ENCODE measurements around a stretch of chr18.

- PRO-cap, result no peak
- RAMPAGE, long total RNA, 2 experiments, result no peak in any of the 2 experiments
Measured at GRCh38 chr18:75010151-75010861, 198.6 kb downstream of the PTGR3 start.

GRCh38 chr18:75046566-75047067, 162.3 kb downstream of the PTGR3 start:
- PRO-cap, result unidirectional peak, minus-strand start at chr18:75046865
- RAMPAGE, long total RNA, 2 experiments, result no peak in any of the 2 experiments

DNA sequence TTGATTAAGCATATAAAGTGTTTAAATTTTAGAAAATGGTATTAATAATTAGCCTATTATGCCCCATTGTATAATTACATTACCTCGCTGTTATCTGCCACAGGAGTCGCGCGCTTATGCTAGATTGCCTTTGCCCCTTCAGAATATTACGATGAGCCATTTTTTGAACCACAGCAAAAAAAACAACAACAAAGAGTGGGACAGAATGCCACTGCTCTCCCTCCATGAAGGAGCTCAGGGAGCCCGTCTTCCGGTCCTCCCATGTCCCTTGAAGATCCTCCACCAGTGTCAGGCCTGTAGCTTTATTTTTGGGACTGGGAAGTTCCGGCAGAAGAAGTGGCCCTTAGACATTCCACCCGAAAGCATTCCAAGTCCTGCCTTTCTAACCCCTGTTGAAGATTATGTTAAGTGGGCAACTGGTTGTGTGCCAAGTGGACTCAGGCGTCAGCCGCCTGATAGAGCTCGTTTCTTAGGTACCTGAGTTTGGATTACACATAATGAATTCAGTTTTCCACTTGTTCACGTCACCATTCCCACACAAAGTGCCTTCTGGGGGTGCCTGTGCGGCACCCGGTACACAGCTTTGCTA, 156.6 kb downstream of the PTGR3 start:
- PRO-cap, result no peak
- RAMPAGE, long total RNA, 2 experiments, result no peak in any of the 2 experiments

GRCh38 chr18:75066828-75067521, 142.0 kb downstream of the PTGR3 start:
- PRO-cap, result no peak
- RAMPAGE, long total RNA, 2 experiments, result no peak in any of the 2 experiments

GRCh38 chr18:75209893-75210227, 737 bp upstream of the TSHZ1 start:
- PRO-cap, result no peak
- RAMPAGE, long total RNA, 2 experiments, result no peak in any of the 2 experiments

GRCh38 chr18:75216555-75217235, 6.1 kb downstream of the TSHZ1 start:
- PRO-cap, result no peak
- RAMPAGE, long total RNA, 2 experiments, result no peak in any of the 2 experiments

DNA sequence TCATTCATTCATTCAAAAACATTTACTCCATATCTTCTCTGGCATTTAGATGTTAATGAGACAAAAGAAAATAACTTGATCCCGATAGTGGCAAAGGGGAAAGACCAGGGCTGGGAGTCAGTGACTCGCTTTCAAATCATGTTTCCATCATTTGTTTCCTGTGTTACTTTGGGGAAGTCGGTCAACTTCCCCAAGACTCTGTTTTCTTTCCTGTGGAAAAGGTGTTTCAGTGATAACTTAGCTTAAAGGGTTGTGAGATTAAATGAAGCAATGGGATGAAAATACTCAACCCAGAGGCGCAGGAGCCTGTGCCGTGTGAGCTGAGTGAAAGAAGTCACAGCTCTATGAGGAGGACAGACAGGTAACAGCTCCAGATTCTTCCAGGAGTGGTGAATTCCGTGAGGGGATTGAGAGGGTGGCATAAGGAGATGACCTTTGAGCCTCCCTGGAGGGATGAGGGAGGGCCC, 69.9 kb downstream of the TSHZ1 start:
- PRO-cap, result no peak
- RAMPAGE, long total RNA, 2 experiments, result no peak in any of the 2 experiments

GRCh38 chr18:75679063-75679915, 251.8 kb upstream of the SMIM21 start:
- PRO-cap, result no peak
- RAMPAGE, long total RNA, 2 experiments, result no peak in any of the 2 experiments

DNA sequence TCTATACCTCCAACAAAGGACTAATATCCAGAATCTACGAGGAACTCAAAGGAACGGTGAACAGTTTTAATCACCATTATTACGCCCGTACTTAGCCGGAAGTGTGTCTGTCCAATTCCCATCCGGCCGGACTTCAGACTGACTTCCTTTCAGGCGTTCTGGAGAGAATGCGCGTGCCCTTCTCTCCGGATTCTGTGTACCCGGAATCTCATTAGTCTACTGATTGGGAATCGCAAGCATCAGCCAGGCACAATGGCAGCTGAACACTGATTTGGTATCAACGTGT, 239.9 kb downstream of the ZNF516 start:
- PRO-cap, result no peak
- RAMPAGE, long total RNA, 2 experiments, result no peak in any of the 2 experiments

DNA sequence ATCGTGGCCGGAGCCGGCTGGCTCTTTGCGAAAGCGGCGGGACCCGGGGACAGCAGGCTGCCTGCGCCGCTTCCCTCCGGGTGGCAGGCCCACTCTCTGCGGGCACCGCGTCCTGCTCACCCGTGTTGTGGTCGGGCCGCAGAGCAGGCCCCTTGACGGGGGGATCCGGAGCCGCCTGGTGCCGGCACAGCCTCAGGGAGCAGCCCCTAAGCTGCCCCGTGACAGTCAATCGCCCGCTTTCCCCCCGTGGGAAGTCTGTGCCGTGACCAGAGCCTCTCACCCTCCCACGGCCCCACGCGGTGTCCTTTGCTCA, 144.6 kb downstream of the ZNF516 start:
- PRO-cap, result no peak
- RAMPAGE, long total RNA, 2 experiments, result no peak in any of the 2 experiments

- PRO-cap, result no peak
- RAMPAGE, long total RNA, 2 experiments, result no peak in any of the 2 experiments
Measured at GRCh38 chr18:76358520-76359440, 136.3 kb downstream of the ZNF516 start.

GRCh38 chr18:76396535-76397203, 98.4 kb downstream of the ZNF516 start:
- PRO-cap, result no peak
- RAMPAGE, long total RNA, 2 experiments, result no peak in any of the 2 experiments

GRCh38 chr18:76398206-76399356, 96.5 kb downstream of the ZNF516 start:
- PRO-cap, result no peak
- RAMPAGE, long total RNA, 2 experiments, result no peak in any of the 2 experiments

- PRO-cap, result no peak
- RAMPAGE, long total RNA, 2 experiments, result no peak in any of the 2 experiments
Measured at GRCh38 chr18:76409852-76410620, 85.0 kb downstream of the ZNF516 start.

DNA sequence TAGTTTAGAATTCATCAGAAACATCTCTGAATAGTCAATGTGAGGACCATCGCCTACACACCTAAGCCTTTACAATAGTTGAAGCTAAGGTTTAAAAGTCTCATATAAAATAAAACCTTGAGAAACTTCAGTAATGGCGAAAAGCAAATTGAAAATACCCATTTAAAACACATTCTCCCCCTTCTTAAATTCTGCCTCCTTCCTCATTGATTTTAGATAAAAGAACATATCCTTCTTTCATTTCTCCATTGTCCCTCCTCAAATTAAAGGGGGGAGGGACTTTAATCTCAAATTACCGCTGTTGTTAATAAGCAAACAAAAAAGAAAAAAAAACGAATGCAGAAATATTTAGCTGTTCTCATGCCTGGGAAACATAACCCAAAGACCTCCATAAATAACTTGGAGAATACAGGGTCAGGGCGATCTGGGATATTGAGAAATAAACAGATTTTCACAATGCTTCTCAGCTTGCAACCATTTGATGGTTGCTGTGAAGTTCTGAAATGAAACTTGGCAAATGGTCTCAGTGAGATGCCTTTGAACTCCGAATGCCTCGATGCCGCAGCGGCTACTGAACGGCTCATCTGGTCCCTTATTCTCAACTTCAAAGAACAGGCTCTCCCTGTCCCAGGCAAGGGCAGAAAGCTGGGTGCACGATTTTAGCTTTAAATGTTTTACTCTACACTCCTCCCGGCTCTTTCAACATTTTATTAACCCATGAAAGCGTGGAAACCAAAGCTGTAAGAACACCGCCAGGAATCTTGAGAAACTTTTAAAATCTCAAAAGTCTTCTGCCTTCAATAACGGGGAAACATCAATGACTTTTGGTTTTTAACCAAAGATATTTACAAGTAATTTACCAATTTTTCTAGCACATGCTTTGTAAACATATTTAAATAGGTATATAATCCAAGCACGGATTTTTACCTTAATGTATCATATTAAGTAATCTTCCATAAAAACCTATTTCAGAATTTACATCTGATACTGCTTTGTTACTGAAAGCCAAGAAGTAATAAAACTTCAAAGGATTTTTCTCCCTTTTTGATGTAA, 78.1 kb downstream of the ZNF516 start:
- PRO-cap, result no peak
- RAMPAGE, long total RNA, 2 experiments, result no peak in any of the 2 experiments

GRCh38 chr18:76451783-76452348, 43.2 kb downstream of the ZNF516 start:
- PRO-cap, result no peak
- RAMPAGE, long total RNA, 2 experiments, result no peak in any of the 2 experiments

DNA sequence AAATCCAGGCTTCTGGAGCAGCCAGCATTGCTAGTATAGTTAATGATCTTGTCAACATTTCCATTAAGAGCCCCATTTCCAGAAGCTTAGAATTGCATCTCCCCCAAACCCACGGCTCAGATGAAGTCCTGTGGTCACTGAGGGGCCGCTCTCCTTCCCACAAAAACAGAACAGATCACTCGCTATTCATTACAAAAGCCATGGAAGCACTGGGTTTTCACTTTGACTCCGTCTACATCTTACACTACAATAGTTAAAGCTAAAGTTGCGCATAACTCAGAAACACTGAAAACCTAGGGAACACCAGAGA, 41.9 kb downstream of the ZNF516 start:
- PRO-cap, result no peak
- RAMPAGE, long total RNA, 2 experiments, result no peak in any of the 2 experiments

DNA sequence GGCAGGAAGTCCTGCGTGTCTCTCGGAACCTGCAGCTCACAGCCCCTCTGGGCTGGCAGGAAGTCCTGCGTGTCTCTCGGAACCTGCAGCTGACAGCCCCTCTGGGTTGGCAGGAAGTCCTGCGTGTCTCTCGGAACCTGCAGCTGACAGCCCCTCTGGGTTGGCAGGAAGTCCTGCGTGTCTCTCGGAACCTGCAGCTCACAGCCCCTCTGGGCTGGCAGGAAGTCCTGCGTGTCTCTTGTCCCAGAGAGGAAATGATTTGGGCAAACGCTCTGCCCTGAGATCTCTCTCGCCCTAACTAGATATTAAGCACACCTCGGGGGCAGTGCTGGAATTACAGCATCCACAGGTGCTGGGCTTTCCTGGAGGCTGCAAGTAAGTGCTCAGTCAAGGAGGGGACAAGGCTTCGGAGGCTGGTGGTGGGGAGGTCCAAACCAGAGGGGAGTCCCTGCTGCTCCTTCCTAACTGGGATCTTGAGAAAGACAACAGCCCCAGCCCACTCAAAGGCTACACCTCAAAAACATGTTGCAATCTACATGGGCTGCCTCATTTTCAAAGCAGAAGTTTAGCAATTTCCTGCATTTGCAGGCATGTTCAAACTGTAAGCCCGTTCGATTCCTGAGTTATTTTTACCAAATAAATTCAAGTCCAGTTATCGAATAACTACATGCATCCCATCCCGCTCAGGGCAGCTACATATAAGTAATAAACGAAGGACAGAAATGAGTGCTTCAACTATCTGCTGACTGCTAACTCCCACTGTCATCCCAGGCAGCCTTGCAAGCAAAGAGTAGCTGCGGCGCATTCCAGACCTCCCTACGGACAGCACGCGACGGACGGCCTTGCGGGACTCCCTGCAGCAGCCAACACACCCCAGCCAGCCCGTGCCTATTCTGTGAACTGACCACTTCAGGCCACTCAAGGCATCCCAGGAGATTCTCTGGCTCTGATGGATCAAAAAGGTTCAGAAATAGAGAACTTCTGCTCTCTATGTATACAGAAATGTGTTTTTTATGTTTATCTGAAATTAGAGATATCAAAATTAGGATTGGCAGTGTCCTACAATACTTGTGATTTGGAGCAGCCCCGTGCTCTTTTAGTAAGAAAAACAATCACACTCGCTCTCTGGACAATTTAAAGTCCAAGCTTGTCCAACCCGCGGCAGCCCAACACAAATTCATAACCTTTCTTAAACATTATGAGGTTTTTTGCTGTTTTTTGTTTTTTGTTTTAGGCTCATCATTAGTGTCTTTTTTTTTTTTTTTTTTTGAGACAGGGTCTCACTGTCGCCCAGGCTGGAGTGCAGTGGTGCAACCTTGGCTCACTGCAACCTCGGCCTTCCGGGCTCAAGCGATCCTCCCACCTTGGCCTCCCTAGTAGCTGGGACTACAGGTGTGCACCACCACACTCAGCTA, 27.4 kb downstream of the ZNF516 start:
- PRO-cap, result no peak
- RAMPAGE, long total RNA, 2 experiments, result no peak in any of the 2 experiments

- PRO-cap, result no peak
- RAMPAGE, long total RNA, 2 experiments, result no peak in any of the 2 experiments
Measured at GRCh38 chr18:76486159-76486902, 8.7 kb downstream of the ZNF516 start.

DNA sequence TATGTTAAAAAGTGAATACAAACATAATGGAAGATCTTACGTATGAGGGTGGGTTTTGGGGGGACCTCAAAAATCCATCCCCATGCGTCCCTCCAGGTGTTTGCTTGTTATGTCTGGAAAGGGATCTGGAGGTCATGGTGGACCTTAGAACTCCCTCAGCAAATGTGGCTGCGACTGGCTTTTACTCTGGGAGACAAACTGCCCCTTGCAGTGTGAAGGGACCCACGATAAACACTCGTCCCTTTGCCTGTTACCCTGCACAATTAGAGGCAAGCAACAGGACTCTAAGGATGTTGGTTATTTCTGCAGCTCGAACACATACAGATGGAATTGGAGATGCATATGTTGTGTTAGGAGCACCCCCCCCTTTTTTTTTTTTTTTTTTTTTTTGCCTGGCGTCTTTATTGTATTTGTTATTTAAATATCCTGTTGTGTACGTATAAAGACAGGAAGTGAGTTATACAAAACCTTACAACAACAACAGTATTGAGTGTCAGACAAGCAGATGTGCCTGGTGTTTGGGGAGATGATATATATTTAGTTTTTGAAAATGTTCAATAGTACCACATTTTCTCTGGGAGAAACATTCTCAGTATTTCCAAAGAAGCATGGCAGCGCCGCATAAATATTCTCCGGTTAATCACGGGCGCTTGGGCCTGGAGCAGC, 23.0 kb upstream of the ZNF516 start:
- PRO-cap, result no peak
- RAMPAGE, long total RNA, 2 experiments, result no peak in any of the 2 experiments